A673 (cell line): ENCODE data around the gene HMCN1.

- PRO-cap: bidirectional peak, plus-strand start at chr1:185734391, minus-strand start at chr1:185734234; bidirectional peak, plus-strand start at chr1:185734664, minus-strand start at chr1:185734655
These were observed at the start of gene HMCN1 for GRCh38 chr1:185734055-185734769. Gene HMCN1 (plus strand): TSS chr1:185734391.

GRCh38 chr1:185880817-185881358, 146.7 kb downstream of the HMCN1 start:
- PRO-cap: no peak

DNA sequence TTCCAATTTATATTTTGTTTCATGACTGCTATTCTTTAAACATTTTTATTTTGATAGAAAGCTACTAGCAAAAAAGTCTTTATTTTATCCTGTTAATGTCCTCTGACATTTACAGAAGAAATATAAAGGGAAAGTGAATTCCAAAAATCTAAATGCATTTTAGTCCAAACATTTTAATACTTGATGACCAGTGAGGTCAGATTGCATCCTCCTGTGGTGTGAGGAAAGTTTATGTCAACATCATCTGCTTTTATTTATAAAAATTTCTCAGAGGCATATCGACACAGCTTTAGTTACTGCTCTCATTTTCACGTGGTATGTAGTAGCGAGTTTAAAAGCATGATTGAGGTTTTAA, 234.7 kb downstream of the HMCN1 start:
- PRO-cap: no peak

DNA sequence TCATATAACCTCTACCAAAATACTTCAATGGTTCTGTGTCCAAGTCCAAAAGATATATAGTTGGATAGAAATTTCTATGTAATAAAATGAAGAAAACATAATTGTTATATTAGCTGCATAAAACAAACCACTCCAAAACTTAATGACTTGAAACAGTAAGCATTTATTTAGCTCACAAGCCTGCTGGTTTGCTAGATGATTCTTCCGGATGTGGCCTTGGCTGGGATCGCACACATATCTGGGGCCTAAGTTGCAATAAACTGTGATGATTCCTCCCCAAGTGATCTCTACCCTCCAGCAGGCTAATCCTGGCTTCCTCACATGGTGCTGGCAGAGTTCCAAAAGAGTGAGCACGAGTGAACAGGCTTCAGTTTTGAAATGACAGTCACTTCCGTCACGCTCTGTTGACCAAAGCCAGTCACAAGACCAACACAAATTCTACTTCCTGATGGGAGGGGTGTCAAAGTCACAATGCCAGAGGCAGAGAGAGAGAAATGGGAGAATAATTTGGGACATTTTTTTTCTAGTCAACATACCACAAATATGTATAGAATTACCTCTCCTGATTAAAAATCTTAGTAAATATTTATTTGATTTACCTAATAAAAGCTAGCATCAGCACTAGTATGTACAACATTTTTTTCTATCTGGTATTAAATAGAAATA, 213.8 kb upstream of the PRG4 start:
- PRO-cap: bidirectional peak, plus-strand start at position 480 of the sequence, minus-strand start at position 240 of the sequence

- PRO-cap: no peak
These were observed 5.3 kb downstream of the PRG4 start for GRCh38 chr1:186301278-186301854.

DNA sequence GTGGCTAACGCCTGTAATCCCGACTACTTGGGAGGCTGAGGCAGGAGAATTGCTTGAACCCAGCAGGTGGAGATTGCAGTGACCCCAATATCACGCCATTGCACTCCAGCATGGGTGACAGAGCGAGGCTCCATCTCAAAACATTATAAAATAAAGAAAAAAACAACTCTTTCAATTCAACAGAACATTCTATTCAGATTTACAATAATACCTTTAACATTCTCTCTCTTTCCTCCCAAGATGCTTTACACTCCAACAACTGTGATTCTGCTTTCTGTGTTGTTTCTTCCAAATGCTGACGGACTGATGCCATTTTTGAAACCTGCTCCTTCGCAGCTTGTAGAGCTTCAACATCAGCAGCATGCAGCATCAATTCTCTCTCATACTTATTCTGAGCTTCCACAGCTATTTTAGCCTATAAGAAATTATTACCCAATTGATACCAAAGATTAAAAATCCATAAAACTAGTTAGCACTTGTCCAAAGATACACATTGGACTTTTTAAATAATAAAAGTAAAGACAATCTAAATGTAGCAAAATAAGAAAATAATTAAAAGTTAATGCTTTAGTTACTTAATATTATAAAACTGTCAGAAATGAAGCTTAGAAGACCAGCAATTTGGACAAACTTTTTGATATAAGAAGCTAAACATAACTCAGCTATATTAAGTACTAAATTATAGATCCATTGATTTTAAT, 30.7 kb downstream of the TPR start:
- PRO-cap: no peak

- PRO-cap: no peak
These were observed 14.3 kb downstream of the TPR start for GRCh38 chr1:186360731-186361108.

GRCh38 chr1:186655766-186656484, 24.3 kb downstream of the PTGS2 start:
- PRO-cap: no peak

GRCh38 chr1:186781681-186782059, 47.1 kb upstream of the PLA2G4A start:
- PRO-cap: no peak

DNA sequence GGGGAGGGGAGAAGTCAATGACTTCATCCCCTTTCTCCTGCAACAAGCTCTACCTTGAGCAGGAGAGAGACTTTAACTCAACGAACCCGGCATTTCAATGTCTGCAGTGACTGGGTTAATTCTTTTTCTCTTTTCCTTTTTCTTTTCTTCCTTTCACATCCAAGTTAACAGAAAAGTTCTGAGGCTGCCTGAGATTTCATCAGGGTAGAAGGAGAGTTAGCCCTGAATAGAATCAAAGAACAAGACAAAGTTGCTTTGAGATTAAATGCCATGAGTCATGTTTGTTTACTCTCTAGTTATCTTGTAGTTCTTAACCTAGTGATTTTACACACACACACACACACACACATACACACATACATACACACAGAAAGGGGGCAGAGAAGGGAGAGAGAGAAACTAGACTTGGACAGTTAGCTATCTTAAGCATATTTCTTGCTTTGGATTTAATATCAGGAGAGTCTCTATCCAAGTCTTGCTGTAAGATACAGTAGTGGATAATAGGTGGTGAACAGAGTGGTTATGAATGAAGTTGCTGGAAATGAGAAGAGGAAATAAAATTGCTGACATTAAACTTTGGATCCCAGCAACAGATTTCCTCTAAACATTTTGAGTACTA, 19.8 kb downstream of the PLA2G4A start:
- PRO-cap: bidirectional peak, plus-strand start at position 493 of the sequence, minus-strand start at position 495 of the sequence

DNA sequence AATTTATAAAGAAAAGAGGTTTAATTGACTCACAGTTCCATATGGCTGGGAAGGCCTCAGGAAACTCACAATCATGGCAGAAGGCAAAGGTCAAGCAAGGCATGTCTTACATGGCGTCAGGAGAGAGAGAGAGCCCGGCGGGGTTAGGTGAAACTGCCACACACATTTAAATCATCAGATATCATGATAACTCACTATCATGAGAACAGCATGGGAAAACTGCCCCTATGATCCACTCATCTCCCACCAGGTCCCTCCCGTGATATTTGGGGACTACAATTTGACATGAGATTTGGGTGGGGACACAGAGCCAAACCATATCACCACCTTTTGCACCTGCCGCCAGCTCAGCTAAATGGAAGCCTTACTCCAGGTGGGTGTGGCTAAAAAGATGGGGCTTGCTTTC, 1549.2 kb downstream of the PLA2G4A start:
- PRO-cap: no peak

DNA sequence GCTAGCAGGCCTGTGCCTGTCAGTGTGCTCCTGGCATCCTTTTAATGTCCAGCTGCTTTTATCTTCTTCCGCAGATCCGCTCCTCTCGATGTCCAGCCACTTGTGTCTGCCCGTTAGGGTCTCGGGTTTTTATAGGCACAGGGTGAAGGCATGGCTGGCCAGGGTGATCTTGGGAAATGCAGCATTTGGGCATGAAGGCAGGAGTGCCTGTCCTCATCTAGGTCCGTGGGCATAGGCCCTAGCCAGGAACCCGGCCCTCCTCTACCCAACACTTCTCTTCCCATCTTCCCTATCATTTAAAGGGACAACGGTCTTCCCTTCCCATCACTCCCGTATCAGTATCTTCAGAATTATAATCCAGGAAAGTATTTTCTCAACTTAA, 715.1 kb downstream of the BRINP3 start:
- PRO-cap: no peak

GRCh38 chr1:190475324-190476540, 1.9 kb downstream of the BRINP3 start:
- PRO-cap: no peak

- PRO-cap: no peak
These were observed 425.8 kb upstream of the RGS18 start for GRCh38 chr1:191732411-191732816.

GRCh38 chr1:192827163-192827675, 18.4 kb downstream of the RGS2 start:
- PRO-cap: unidirectional peak, plus-strand start at chr1:192827403

- PRO-cap: no peak
These were observed 95.7 kb downstream of the RGS2 start for GRCh38 chr1:192904388-192905003.

DNA sequence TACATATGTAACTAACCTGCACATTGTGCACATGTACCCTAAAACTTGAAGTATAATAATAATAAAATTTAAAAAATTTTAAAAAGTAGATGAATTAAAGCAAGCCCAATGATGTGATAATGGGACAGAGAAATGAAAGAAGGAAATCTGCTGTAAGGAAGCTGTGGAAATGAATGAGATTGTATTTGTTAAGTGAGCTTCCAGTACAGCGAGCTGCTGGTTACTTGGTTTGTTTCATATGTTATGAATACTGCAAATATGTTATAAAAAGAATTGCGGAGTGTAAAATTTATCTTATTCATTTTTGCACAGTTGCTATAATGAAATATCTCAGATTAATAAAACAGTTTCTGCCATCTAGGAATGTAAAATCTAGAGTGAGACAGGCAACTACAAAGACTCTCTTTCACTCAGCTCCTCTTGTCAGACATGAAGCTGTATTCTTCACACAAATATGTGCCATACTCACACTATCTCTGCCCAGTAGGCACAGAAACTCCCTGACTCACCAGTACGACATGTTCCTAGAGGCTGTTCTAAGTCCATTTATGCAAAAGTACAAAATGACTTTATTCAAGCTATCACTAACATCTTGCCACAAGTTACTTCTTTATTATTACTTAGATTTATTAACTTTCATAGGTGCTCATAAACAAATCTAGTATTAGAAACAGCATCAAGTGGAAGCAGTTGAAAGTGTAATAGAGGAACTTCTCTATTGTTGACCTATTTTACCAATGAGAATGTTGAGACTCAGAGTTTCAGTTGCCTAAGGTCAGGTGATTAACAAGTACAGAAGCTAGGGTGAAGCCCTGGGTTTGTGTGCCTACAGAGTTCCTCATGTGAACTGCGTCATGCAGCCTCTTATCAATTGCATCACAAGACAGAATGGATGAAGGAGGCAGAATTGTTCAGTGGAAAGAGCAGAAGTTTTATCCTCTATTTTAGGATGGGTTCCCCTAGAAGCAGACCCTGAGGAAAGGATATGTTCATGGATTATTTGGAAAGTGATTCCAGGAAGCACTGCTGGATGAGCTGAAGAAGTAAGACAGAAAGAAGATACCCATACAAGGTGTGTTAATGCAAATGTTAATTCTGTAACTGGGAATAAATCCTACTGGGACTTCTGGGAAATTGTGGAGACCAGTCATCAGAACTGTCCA, 98.8 kb downstream of the RGS2 start:
- PRO-cap: no peak

- PRO-cap: no peak
These were observed 272.1 kb upstream of the B3GALT2 start for GRCh38 chr1:193458408-193459069.

GRCh38 chr1:193569595-193570222, 383.3 kb upstream of the B3GALT2 start:
- PRO-cap: no peak

- PRO-cap: no peak
These were observed 448.2 kb upstream of the B3GALT2 start for GRCh38 chr1:193634630-193635040.